Thoracic aorta (tissue), 1 donor: ENCODE measurements around the genes VAV3, STXBP3 and AKNAD1.

DNA sequence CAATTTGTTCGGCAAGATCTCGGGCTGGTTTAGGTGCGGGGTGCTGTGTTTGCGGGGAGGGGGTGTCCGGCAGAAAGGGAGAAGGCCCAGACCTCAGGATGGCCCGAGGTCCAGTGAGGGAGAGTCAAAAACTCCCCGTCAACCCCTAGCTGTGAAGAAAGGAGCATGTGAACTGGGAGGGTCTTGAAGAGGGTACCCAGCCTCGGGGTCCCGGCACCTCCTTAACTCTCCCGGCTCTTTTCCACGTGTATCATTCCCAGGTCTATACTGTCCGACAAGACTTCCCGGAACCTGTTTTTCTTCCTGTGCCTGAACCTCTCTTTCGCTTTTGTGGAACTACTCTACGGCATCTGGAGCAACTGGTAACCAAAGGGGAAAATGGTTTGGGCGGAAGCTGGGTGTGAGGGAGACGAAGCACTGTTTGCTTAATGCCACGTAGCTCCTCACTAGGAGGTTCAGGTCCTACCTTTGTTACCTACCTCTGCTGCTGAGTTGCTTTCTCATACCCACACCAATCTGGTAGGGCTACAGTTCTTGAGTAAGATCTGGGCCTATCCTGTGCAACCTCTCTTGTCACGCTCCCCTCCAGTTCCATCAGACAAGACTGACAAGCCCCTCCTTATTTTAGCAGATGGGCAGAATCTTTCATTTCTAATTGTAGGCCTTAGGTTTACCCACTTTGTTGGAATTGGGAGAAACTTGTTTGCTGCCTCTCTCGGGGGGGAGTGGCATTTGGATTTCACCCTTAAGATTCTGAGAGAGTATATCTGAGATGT, 608 bp downstream of the SLC30A7 start:
- RAMPAGE, long total RNA = no peak

GRCh38 chr1:100928056-100928621, 32.2 kb downstream of the SLC30A7 start:
- RAMPAGE, long total RNA = no peak

DNA sequence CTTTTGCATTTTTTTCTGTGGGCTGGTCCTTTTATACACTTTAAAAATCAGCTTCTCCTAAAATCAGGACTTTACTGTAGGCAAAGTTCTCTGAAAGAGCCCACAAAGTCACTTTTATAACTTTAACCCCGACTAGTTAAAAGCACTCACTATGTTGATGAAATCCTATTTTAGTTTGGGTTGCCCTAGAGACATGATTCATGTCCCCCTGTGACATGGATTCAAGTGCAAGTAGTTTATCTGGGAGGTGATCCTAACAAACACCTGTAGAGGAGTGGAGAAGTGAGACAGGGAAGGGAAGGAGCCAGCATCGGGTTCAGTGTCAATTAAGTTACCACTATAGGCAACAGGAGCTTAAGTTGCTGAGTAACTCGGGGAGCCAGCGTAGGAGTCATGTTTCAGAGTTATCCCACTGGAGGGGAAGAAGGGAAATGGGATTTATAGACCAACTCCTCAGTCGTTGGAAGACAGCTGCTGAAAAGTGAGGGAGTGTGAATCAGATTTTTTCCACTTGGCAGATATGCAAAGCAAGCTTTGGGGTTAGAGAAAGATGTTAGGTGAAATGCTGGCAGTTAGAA, 54.8 kb downstream of the SLC30A7 start:
- RAMPAGE, long total RNA = no peak

GRCh38 chr1:101409948-101410904, 173.4 kb downstream of the S1PR1 start:
- RAMPAGE, long total RNA = no peak

GRCh38 chr1:101997154-101997526, 414 bp upstream of the OLFM3 start:
- RAMPAGE, long total RNA = no peak

GRCh38 chr1:103250372-103250962, 142.1 kb upstream of the COL11A1 start:
- RAMPAGE, long total RNA = no peak

GRCh38 chr1:103969477-103969748, 219.7 kb downstream of the AMY1C start:
- RAMPAGE, long total RNA = no peak

DNA sequence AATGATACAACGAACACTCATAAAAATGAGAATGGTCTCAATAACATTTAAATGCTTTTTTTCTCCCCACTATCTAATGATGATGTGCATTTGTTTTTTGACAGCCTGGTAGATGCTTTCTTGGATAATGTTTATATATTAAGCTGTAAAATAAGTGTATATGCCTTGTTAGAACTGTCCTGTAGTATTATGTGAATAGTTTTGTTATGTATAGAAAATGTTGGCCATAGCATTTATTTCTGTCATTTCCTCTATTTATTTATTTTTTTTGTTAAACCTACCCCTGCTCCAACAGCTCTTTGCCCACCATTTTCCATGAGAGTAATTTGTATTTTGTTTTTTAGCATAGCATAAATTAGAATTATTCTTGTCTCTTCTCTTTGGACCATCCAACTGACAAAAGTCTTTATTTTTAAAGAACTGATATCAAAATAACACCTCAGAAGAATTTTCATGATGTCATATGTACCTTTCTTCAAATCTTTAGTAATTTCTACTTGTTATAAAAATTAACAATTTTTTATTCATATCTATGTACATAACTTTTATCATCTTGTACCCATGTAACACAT, 663.1 kb downstream of the AMY1C start:
- RAMPAGE, long total RNA = no peak

DNA sequence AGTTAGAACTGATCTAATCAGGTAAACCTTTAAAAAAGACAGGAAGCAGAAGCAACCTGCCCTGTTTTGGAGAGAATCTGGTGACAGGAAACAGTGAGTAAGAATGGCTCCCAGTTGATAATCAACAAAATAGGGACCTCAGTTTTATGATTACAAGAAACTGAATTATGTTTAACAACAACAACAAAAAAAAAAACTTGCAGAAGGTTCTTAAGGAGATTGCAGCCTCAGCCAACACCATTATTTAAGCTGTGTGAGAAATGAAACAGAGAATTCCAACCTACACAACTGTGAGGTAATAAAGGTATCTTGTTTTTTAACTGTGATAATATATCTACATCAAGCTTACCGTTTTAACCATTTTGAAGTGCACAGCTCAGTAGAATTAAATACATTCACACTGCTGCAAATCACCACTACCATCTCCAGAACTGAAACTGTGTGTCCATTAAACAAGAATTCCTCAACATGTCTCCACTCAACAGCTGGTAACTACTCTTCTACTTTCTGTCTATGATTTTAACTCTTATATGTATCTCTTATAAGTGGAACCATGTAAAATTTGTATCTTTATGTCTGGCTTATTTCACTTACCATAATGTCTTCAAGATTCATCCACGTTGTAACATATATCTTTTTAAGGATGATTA, 608.6 kb upstream of the PRMT6 start:
- RAMPAGE, long total RNA = no peak

- RAMPAGE, long total RNA = no peak
Measured at GRCh38 chr1:107415247-107415748, 274.5 kb downstream of the NTNG1 start.

DNA sequence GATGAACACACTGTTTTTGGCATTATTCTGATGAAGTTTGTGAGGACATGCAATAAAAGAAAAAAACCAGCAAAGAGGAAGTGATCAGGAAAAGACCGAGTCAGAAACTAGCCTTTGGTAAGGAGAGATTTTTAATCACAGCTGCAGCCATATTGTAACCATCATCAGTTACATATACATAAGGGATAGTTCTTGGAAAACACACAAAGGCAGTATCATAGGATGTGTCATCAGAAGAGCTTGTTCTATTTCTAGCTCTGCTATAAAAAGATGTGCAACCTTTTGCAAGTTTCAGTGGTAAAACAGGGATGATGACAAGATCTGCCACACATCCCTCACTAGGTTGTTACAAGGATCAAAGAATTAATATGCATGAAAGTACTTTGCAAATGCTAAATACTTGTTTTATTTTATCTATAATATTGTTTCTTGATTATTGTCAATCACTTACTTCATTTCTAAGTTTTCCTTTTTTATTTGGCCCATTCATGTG, 342.0 kb downstream of the VAV3 start:
- RAMPAGE, long total RNA = no peak

- RAMPAGE, long total RNA = no peak
Measured at GRCh38 chr1:107685313-107685717, 279.7 kb downstream of the VAV3 start.

DNA sequence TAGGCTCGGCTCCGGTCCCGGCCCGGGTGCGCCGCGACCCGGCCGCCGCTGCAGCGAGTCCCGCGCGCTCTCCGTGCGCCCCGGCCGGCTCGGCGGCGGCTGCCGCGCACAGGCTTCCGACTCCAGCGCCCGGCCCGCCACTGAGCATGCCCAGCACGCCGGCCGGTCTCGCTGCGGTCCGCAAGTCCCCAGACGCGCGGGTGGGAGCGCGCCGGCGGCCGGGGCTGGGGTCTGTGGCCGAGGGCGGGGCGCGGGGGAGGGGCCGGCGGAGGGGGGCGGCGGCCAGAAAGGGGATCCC, at the start of gene VAV3:
TSS of gene VAV3 (minus strand) at position 142 of the 298 bp plus-strand sequence.
- RAMPAGE, long total RNA = no peak

DNA sequence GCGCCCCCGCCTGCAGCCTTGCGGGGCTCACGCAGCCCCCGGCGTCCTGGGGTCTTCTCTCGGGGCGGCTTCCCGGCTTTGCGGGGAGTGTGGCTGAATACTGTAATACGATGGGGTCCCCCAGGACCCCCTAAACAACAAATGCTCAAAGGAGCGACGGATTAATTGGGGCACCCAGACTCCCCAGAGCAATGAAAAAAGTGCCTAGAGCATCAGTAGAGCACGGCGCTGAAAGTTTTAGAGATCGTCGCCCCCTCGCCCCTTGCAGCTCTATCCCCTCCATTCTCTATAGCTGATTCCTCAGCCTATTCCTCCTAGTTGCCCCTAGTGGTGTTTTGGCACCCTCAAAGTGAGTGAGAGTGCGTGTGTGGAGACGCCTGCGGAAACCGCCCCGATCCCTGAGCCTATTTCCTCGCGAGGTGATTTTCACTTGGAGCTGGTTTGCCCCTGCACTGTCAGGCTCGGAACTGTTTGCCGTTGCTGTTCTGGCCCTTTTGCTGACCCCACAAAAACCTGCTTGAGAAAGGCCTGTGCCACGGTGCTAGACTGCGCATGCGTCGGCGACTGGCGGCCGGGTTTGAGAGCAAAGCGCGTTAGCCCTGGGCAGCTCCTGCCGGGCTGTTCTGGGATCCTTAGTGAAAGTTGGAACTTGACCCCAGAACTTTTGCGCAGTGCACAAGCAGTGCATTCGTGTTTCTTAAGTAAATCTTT, 512 bp upstream of the VAV3 start:
- RAMPAGE, long total RNA = no peak

DNA sequence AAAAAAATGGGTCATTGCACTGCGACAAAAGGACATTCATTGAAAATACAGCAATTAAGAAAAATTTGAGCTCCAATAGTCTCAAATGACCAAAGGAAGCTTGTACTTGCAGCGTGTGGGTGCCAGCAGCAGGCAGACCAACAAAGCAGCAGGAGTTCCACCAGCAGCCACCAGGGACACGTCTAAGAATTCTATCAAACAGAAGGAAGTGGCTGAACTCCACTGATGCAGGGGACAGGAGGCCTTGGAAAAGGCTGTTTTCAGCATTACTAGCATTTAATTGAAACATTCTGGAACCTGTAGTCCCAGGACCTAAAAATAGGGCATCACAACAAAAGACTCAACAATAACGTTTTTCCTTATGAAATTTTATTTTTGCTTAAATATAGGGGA, 84.6 kb upstream of the VAV3 start:
- RAMPAGE, long total RNA = no peak

DNA sequence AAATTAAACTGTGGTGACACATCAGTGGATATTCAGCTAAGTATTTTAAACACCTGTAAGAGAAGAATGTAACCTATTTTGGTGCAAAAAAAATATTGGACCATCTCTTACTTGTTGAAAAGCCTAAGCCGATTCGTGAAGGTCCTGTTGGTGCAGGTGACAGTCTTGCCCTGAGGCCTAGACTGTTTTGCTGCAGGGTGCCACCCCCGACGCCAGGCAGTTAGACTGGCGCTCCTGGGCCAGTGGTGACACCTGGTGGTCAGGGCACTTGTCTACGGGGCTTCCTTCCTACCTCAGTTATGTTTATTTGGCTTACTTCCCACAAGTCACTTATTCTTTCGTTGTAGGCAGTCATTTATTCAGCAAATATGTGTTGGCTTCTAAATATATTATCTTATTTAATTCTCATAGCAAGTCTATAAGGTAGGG, 1.8 kb downstream of the EEIG2 start:
- RAMPAGE, long total RNA = no peak

GRCh38 chr1:108695942-108696556, 3.9 kb downstream of the PRPF38B start:
- RAMPAGE, long total RNA = no peak

- RAMPAGE, long total RNA = start-site peak on the plus strand at chr1:108746674-108746702, 54 reads
Measured at GRCh38 chr1:108746136-108746864, at the start of gene STXBP3. STXBP3 (plus strand) TSS chr1:108746674.

GRCh38 chr1:108856960-108857377, at the start of gene AKNAD1:
AKNAD1 (minus strand) TSS chr1:108857094.
- RAMPAGE, long total RNA = no peak

GRCh38 chr1:108888784-108889447, 12.1 kb downstream of the GPSM2 start:
- RAMPAGE, long total RNA = no peak